ENCODE data around the gene TULP3.

DNA sequence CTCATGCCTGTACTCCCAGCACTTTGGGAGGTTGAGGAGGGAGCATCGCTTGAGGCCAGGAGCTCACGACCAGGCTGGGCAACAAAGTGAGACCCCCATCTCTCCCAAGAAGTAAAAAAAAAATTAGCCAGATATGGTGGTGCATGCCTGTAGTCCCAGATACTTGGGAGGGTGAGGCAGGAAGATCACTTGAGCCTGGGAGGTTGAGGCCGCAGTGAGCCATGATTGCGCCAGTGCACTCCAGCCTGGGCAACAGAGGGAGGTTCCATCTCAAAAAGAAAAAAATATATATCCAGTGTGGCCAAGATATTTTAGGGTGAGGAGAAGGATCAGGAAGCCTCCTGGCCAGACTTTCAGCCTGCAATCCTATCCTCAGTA is 23.5 kb upstream of the ADIPOR2 start:
- RRBS: no CpG with 5 or more reads among the region's 4 CpGs

DNA sequence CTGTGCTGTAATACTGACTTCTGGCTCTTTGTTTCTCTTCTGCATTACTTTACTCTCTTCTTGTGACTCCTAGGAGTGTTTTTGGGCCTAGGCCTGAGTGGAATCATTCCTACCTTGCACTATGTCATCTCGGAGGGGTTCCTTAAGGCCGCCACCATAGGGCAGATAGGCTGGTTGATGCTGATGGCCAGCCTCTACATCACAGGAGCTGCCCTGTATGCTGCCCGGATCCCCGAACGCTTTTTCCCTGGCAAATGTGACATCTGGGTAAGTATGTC is 36.6 kb upstream of the LRTM2 start:
- RRBS: no CpG with 5 or more reads among the region's 5 CpGs

GRCh38 chr12:1970194-1970895 is 33.9 kb downstream of the DCP1B start:
- RRBS: no CpG with 5 or more reads among the region's 6 CpGs

GRCh38 chr12:1993826-1994656 is 10.2 kb downstream of the DCP1B start:
- RRBS: no CpG with 5 or more reads among the region's 2 CpGs

DNA sequence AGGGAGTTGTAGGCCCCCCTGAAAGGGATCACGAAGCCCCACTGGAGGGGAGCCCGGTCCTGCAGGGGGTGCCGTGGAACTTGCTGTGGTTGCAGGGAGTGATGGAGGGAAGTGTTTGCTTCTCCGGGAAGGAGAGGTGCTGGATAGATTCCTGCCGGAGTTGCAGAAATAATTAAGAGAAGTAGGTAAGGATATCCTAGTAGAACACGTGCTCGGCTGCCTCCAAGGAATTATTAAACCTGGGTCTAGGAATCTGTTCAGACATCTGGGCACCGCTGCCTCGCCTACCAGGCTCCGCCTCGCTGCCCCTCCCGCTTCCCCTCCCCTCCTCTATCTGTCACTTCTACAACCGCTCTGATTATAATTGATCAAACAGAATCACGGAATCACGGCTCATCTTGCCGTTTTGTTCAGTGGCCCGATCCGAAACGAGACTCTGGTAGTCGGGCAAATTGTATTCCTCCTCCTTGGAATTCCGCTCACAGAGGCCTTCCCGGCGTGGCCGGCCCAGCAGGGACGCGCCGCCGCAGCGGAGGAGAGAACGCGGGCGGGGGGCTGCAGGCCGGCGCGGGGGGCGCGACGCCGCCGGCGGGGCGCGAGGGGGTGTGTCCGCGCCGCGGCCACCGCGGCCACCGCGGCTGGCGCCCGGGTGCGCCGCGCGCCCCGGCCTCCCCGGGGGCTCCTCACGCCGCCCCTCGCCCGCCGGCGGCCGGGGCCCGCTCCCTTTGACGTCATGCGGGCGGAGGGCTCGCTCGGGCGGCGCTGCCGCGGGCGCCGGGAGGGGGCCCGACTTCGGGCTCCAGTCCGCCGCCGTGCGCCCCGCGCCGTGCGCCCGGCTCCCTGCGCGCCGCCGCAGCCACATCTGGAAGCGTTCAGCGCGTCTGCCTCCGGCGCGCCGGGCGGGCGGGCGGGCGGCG is 531 bp upstream of the CACNA1C start:
- RRBS: 4% methylated on average over 59 of the region's 105 CpGs

GRCh38 chr12:2156500-2157216 is 103.9 kb downstream of the CACNA1C start:
- RRBS: no CpG with 5 or more reads among the region's 6 CpGs

DNA sequence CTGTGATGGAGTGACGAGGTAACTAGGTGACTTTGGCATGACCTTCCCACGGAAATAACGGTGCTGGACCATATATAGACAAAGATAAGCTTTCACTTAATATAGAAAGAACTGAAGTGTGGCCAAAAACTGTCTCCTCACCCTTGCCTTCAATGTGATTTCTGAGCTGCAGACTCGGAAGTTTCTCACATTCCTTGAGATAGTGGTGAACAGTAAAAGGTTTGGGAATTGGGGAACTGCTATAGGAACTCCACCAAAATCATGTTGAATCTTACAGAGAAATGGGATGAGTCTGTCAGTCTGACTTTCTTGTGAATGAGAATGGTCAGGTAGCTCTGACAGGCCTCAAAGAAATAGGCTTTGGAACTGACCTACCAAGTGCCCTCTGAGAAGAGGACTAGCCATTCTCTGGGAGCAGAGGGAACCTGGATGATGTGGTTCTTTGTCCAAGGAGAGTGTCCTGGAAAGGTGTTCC is 185.5 kb downstream of the CACNA1C start:
- RRBS: no CpG with 5 or more reads among the region's 4 CpGs

GRCh38 chr12:2428863-2429192 is 365.9 kb upstream of the FKBP4 start:
- RRBS: no CpG with 5 or more reads among the region's 3 CpGs

- RRBS: 89% methylated on average over 7 of the region's 18 CpGs
Observed at GRCh38 chr12:2457293-2457773, 337.4 kb upstream of the FKBP4 start.

GRCh38 chr12:2799566-2800292 is 5.0 kb downstream of the FKBP4 start:
- RRBS: no CpG with 5 or more reads among the region's 2 CpGs

DNA sequence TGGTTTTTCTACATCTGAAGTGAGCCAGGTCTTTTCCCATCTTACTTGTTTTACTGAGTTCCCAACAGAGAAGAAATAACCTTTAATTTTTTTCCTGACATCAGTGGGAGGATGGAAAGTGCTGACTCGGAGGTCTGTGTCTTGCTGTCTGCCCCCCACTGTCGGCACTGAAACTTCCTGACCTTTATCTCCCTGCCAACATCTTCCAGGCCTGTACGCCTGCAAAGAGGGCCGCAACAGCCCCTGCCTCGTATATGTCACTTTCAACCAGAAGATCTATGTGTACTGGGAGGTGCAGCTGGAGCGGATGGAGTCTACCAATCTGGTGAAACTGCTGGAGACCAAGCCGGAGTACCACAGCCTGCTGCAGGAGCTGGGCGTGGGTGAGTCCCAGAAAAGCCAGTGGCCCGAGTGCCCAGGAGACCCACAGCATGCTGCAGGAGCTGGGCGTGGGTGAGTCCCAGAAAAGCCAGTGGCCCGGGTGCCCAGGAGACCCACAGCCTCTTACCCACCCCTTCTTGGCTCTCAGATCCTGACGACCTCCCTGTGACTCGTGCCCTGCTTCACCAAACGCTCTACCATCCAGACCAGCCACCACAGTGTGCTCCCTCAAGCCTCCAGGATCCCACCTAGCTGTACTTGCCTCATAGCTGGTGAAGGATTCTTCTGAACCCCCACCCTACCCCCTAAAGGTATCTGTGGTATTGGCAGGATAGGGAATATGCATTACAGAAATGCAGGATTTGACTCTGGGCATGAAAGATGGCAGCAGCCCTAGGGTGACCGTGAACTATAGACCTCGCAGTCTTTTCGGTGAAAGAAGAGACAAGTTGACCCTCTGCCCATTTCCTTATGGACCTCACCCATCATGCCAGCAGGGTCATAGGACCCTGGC is 11.0 kb downstream of the NRIP2 start:
- RRBS: no CpG with 5 or more reads among the region's 17 CpGs

GRCh38 chr12:2878183-2879126 is 1.4 kb downstream of the RHNO1 start:
- RRBS: no CpG with 5 or more reads among the region's 9 CpGs

- RRBS: under 1% methylated on average over 12 of the region's 67 CpGs
Observed at GRCh38 chr12:2890159-2890990, at the start of gene TULP3. TSS of gene TULP3 (plus strand) at chr12:2890891.

GRCh38 chr12:3041564-3041978 is 35.6 kb upstream of the TSPAN9 start:
- RRBS: no CpG with 5 or more reads among the region's 5 CpGs

GRCh38 chr12:3100139-3100692 is 23.0 kb downstream of the TSPAN9 start:
- RRBS: no CpG with 5 or more reads among the region's 9 CpGs

DNA sequence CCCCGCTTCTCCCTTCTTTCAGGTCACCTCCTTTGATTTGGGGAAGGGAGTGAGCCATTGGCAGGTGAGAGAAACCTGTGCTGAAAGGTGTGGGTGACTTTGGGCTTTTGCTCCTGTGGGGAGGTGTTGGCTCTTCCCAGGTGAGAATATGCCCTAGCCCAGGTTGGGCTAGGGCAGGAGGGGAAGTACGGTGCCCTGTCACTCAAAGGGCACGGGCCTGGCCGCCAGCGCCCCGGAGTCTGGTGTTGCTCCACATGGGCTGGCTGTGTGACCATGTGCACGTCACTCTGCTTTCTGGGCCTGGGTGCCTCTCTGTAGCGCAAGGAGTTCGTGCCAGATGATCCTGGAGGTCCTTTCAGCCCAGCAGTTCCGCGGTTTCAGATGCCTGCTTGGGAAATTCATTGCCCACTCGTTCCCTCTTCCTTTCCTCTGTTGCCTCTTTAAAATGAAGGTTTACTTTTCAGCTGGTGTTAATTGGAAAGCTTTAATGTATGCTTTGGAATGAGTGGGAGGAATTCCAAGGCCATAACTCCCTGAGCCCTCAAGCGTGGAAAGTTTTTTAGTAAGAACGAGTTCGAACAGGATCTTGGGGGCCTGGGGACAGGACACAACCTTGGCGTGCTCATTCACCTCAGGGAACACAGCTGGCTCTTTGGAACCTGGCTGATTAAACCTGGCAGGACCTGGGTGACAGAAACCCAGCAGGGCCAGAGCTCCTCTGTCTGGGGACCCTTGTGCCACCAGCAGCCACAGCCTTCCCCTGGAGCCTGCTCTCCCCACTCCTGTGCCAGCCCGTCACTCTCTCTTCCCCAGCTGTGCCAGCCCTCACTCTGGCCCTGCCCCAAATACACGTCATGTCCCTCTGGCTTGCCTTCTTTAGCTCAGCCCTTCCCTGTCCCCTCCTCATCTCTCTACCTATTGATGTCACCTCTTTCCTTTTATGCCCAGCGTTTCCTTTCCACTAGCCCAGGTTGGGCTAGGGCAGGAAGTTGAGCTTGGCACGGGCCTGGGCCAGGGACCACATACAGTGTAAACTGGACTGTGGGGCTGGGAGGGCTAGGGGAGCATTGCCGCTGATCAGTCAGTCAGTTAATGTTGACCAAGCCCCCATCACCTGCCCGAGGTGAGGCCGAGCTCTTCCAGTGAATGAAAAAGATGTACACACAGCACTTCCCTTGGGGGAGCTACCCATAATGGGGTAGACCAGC is 42.9 kb downstream of the TSPAN9 start:
- RRBS: no CpG with 5 or more reads among the region's 23 CpGs

DNA sequence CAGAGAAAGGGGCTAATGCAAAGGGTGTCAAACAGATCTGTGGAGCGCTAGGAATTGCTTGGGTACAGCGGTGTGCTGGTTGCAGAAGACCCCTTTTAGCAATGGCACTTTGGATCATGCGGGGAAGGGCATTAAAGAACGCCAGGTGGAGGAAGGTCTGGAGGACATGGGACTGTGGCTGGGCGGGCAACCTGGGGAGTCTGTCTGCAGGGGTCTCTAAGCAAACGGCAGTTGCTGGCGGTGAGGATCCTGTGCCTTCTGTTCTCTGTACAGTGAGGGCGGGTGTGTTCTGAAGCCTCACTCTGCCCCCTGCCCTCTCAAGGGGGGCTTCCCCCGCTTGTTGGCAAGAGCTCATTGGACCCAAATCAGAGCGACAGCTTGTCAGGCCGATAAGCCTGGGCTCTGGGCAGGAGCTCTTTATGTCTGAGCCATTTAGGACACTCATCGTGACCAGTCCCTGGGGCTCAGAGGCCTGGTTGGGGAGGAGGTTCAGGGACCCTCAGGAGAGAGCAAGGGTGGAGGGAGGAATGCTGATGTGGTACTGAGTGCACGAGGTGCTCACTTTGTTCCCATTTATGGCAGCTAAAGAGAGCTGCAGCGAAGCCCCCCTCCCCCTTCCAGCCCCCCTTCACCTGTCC is 136.0 kb downstream of the TSPAN9 start:
- RRBS: no CpG with 5 or more reads among the region's 14 CpGs

- RRBS: no CpG with 5 or more reads among the region's 6 CpGs
Observed at GRCh38 chr12:3235442-3236047, 158.4 kb downstream of the TSPAN9 start.

GRCh38 chr12:3242143-3242894 is 165.1 kb downstream of the TSPAN9 start:
- RRBS: no CpG with 5 or more reads among the region's 11 CpGs

DNA sequence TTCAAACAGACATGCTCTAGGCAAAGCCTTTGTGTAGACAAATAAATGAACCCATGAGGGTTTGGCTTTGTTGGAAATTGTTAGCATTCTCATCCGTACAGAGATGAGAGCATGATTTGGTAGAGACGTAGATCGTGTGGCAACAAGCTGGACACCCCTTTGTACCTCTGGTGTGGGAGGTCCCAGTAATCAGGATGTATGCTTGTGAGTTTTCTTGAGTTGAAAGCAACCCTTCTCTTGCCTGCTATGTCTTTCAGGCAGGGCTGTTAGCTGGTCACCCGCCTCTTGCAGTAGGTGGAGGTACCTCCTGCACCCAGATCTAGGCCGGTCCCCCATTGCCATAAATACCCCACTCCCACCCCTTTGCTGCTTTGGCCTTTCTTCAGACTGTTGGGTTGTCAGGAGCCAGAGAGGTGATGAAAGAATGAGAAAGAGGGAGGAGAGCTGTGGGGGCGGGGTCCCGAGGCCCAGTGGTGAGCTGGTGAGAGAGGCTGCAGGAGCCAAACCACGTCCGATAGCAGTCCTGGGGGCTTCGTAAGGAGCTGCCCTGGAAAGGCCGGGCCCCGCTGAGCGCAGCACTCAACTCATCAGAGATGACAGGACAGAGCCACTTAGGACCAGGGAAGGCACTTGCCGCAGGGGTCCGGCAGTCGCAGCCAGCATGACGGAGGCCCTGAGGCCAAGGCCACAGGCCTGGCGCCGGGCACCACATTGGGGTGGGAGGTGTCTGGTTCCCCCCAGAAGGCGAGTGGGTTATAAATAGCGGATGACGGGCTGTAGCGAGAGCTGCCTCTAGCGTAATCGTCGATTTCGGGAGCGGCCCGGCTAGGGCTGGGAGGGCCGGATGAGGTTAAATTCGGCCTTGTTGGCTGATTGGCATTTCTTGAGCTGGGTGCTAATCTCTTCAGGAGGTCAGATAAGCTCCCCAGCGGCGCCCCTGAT is 178.8 kb downstream of the TSPAN9 start:
- RRBS: 85% methylated on average over 9 of the region's 33 CpGs